ENCODE measurements around a stretch of chr1.

DNA sequence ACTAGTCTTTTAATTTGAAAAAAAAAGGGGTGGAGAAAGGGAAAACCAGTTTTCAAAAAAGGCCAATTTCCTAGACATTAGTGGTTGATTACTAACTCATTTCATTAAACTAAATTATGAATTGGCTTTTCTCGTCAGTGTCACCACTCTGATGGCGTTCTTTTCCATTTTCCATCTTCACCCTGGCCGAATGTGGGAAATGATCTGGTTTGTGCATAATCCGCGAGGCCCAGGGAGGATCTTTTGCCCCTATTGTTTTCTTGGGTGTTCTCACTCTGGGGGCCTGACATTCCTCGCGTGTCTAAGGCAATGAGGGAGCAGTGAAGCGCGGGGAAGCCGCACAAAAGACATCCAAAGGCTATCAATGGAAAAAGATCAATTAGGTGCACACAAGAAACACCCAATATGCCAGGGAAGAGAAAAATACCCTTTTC, 1.1 kb upstream of the C1orf21 start:
- PRO-cap = no peak
- RAMPAGE, long total RNA, 4 experiments = no peak in any of the 4 experiments

DNA sequence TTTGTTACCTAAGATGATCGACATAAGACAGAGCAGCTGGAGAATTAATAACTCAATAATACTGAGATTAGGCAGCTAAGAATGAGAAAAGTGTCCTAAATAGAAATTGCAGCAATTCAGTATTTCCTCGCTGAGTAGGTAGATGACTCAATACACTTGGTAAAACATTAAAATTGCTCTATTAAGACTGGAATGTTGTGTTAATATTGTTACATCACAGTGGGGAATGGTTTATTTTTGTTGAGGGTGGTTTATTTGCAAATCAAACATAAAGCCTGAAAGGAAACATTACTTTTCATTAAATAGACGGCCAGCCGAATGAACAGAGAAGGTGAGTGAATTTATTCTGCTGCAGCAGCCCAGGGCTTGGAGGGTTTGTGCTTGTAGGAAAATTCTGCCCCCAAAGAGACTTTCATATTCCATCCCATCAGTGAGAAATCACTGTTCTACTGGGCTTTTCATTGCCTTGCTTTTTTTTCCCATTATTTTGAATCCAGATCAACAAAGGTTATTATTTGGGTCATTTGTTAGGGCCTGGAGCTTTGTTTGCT, 21.3 kb downstream of the C1orf21 start:
- PRO-cap = no peak
- RAMPAGE, long total RNA, 4 experiments = no peak in any of the 4 experiments

DNA sequence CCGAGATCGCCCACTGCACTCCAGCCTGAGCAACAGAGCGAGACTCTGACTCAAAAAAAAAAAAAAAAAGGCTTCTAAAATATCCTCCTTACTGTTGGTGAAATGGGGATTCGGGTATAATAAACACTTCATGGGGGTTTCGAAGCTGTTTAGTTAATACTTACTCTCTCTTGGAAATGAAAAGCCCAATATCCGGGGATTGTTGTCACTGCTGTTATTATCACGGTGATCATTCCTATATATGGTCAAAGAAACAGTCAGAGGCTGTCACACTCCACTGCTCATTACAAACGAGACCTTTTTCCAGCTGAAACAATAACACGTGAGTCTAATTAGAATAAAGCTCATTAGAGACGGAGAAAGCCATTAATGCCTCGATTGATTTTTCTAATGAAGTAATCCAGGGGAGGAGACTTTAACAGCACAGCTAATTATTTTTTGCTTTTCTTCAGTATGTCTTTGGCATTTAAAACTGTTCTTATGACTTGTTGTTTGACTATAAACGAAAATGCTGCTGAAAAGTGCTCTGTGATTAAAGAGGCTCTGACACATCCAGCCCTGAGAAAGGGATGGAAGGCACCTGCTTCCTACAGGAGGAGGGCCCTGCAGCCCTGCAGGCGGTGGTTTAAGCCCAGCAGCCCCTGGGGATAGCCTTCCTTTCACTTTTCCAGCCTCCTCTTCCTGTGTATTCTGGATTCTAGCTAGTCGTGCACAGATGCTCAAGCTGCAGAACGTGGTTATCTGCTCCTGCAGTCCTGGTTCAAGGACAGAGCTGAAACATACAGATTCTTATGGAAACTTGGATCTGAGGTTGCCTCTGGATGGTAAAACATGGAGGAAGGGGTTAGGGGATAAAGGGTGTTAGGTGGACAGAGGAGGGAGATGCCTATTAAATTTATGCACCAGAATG, 143.6 kb downstream of the EDEM3 start:
- PRO-cap = bidirectional peak, plus-strand start at position 704 of the sequence, minus-strand start at position 571 of the sequence
- RAMPAGE, long total RNA, 4 experiments = no peak in any of the 4 experiments

DNA sequence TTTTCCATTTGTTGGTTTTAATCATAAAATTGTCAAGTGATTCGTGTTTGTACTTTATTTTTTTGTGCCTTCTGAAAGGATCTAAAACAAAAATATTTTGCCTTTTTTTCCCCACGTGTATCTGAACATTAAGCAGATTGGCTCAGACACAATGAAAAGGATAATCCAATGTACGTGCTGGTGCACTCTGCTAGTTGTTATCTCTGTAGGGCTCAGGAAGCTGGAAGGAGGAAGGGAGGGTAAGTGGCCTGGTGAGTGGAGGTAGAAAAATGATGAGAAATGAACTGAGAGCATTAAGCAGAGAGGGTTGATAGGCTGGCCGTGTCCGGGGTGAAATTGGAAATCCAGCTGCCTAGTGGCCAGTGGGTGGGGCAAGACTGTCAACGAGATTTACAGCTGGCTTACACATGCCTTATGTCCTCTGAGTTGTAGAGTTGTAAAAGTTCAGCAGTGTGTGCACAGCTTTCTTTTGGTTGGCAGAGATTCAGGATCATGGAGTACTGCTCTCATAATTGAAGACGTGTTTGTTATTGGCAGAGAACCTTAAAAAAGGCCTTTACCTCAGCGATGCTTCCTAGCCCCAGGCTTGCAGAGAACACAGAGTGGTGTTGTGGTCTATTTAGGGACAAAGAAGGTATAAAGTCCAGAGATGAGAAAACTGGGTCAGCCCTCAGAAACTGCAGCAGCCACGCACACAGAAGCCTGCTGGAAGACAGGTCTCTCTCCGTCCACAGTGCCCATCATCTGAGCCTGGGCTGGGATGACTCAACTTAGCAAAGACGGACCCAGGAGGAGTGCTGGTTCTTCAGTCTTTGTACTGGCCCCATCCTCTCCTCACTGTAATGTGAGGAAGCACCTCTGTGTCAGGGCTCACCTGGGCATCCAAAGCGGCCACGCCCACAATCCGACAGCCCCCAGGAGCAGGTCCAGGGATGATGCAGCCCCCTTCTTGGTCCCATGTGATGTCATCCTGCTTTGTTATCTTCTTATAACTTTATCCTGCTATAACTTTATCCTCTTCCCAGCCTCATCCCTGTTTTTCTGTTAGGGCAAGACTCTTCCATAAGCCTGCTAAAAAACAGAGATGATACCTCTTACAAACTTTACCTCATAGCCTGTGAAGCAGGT, 132.3 kb downstream of the EDEM3 start:
- PRO-cap = bidirectional peak, plus-strand start at position 666 of the sequence, minus-strand start at position 270 of the sequence; bidirectional peak, plus-strand start at position 773 of the sequence, minus-strand start at position 746 of the sequence
- RAMPAGE, long total RNA, 4 experiments = no peak in any of the 4 experiments

GRCh38 chr1:184635194-184636032, 119.2 kb downstream of the EDEM3 start:
- PRO-cap = no peak
- RAMPAGE, long total RNA, 4 experiments = no peak in any of the 4 experiments

- PRO-cap = no peak
- RAMPAGE, long total RNA, 4 experiments = no peak in any of the 4 experiments
Observed at GRCh38 chr1:184840371-184841086, 85.9 kb upstream of the EDEM3 start.

- PRO-cap = no peak
- RAMPAGE, long total RNA, 4 experiments = no peak in any of the 4 experiments
Observed at GRCh38 chr1:184879922-184881092, 94.0 kb downstream of the NIBAN1 start.

DNA sequence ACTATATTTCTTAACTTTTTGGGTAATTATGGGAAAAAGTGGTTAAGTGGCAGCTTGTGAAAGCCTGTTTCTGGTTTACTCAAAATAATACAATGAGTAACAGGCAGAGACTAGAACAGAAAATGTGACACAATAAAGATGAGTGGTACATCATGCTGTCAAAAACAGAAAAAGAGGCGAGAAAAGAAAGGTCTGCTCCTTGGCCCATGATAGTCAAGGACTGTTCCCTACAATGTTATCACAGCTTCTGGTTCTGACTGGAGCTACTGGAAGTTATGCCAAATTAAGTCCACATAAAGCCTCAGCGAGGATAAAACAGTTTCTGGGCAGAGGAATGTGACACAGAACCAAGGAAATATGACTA, 92.1 kb downstream of the NIBAN1 start:
- PRO-cap = bidirectional peak, plus-strand start outside the sequence, minus-strand start at position 222 of the sequence
- RAMPAGE, long total RNA, 4 experiments = no peak in any of the 4 experiments

DNA sequence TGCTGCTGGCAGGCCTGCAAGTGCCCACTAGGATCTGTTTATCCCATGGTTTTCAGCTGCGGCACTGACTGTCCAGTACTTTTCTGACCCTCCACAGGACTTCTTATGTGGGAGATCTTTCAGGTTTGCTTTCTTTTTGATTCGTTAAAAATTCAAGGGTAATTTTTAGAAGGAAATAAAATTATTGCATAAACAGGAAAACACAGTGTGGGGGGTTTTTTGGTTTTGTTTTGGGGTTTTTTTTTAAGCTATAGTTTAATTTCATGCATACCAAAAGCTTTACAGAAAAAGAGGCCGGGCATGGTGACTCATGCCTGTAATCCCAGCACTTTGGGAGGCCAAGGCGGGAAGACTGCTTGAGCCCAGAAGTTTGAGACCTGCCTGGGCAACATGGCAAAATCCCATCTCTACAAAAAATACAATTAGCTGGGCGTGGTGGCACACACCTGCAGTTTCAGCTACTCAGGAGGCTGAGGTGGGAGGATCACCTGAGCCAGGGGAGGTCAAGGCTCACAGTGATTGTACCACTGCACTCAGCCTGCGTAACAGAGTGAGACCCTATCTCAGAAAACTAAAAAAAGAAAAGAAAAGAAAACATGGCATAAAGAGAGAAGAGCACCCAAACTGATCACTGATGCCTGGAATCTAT, 3.5 kb downstream of the NIBAN1 start:
- PRO-cap = unidirectional peak, plus-strand start at position 75 of the sequence
- RAMPAGE, long total RNA, 4 experiments = no peak in any of the 4 experiments

- PRO-cap = no peak
- RAMPAGE, long total RNA, 4 experiments = no peak in any of the 4 experiments
Observed at GRCh38 chr1:185165761-185166051, 8.7 kb downstream of the SWT1 start.

DNA sequence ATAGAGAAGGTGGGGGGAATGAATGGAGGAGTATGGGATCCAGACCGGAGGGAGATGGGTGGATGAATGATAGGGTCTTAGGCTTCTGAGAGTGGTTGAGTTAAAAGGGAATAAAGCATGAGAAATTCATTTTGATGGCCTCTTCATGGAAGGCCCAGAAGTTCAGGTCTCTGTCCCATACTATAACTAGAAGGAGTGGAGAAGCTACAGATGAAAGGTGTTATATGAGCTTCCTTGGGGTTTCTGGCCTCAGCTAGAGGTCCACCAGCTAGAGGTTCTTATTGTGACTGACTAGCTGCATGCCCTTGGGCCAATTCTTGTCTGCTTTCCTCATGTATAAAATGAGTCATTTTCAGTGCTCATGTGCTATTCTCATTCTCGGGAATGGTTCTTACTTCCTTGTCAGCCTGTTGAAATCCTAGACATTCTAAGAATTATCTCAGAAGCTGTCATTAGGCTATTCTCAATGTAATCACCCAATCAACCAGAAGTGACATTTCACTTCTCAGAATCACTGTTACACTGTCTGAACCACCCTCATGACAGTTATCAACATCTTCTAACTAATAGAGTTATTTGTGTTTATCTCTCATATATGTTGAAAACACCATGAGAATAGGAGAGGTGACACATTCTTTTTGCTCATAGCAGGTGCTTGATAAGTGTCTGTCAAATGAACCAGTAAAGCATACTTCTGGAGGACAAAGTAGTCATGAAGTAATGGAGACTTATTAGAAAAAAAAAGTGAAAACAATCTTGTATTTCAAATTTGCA, 122.7 kb upstream of the IVNS1ABP start:
- PRO-cap = unidirectional peak, minus-strand start at position 293 of the sequence
- RAMPAGE, long total RNA, 4 experiments = no peak in any of the 4 experiments

GRCh38 chr1:185488694-185489561, 171.9 kb upstream of the IVNS1ABP start:
- PRO-cap = no peak
- RAMPAGE, long total RNA, 4 experiments = no peak in any of the 4 experiments

GRCh38 chr1:186072910-186073647, 223.0 kb upstream of the PRG4 start:
- PRO-cap = no peak
- RAMPAGE, long total RNA, 4 experiments = no peak in any of the 4 experiments

DNA sequence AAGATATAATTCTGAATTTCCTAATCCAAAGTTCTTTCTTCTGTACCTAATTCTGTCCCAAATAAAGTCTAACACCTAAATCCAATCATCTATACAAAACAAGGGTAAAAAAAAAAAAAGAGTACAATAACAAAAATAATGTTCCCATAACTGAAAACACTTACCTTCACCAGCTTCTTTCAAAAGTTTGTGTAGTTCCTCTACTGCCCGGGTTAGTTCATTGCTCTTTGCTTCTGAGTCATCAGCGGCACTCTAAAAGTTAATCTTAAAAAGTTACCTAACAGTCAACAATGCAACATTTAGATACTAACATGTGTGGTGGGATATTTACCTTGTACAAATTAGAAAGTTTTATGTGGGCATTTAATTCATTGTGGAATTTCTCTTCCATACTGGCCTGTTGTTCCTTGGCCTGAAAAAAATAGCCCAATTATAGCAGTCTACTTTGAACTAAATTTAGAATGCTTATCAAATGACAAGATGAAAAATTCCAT, 13.5 kb downstream of the TPR start:
- PRO-cap = no peak
- RAMPAGE, long total RNA, 4 experiments = no peak in any of the 4 experiments

- PRO-cap = no peak
- RAMPAGE, long total RNA, 4 experiments = no peak in any of the 4 experiments
Observed at GRCh38 chr1:186655766-186656484, 24.3 kb downstream of the PTGS2 start.

GRCh38 chr1:186983617-186984026, 154.9 kb downstream of the PLA2G4A start:
- PRO-cap = no peak
- RAMPAGE, long total RNA, 4 experiments = no peak in any of the 4 experiments

GRCh38 chr1:187073000-187073668, 244.4 kb downstream of the PLA2G4A start:
- PRO-cap = no peak
- RAMPAGE, long total RNA, 4 experiments = no peak in any of the 4 experiments

DNA sequence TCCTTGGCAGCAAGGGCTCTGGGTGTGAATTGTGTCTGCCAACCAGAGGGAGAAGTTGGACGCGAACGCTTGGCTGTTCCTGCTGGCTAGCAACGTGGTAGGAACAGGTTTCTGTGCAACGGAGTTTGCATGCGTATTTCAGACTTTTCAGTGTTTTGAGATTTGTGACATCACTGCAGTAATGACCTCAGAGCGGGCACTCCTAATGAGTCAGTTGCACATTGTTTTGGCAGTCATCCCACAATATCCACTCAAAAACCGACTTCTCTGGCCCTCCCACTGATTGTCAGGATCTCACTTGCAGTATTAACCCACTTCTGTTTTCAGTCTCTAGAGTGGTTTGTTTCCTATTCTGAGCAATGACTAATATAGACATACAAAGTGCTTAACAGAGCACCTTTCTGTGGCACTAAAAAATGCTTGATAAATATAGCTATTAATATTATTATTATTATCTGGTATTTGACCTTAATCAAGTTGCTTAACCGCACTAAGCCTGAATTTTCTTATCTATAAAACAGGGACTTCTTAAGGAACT, 98.6 kb upstream of the RGS1 start:
- PRO-cap = no peak
- RAMPAGE, long total RNA, 4 experiments = no peak in any of the 4 experiments

- PRO-cap = no peak
- RAMPAGE, long total RNA, 4 experiments = no peak in any of the 4 experiments
Observed at GRCh38 chr1:192516222-192517513, 58.9 kb upstream of the RGS1 start.

DNA sequence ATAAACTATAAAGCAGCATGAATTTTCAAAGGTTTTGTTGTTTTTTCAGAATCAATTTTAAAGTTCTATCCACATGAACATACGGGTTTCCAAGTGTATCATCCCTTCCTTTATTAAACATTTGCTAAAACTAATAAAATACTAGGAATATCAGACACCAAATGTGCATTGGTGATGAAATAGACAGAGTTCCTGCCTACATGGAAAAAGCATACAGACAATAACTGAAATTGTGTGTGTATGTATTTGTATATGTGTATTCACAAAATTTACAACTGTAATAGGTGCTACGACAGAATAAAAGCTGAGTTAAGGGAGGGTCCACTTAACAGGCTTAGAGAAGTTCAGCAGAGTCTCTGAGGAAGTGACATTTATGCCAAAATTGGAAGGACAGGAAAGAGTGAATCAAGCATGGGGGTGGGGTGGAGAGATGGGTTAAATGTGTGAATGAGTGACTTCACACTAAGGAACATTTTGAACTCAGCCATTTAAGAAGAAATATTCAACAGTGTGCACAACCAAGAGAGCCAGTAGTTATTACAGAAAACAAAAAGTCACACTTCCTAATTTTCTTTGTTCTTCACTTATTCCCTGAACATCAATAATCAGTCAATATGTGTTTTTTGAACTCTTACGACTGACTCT, 53.9 kb upstream of the RGS1 start:
- PRO-cap = no peak
- RAMPAGE, long total RNA, 4 experiments = no peak in any of the 4 experiments